Right ventricle myocardium (tissue), 1 donor: Measurements from ENCODE around the genes CLUL1 and MYL12B.

- PRO-cap, 2 experiments = no peak in any of the 2 experiments
These were observed 78.7 kb upstream of the THOC1 start for GRCh38 chr18:346268-347251.

DNA sequence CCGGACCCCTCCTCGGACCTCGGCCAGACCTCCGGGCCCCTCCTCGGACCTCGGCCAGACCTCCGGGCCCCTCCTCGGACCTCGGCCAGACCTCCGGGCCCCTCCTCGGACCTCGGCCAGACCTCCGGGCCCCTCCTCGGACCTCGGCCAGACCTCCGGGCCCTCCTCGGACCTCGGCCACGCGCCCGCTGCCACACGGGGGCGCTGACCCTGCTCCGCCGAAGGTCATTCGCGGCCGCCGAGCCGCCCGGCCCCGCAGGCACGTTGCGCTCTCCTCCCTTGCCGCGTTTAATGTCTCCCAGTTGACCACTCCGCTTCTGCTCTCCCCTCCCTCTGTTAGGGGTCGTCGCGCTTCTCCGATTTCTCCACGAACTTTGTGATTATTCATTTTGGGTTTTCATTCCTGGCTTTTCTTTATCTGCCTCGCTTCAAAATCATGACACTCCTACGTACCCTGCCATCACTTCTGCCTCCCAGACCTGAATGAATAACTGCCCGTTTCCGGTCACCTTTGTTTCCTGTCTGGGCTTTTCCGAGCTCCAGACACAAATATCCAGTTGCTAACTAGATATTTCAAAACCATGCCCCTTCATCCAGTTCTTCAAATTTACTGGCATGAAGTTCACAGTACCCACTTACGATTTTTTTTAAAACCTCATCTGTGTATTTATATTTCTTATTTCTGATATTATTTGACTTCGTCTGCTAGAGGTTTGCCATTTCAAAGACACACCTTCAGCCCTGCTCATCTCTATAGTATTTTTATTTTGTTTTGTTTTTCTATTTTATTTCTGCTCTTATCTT lies 14.8 kb upstream of the COLEC12 start:
- PRO-cap, 2 experiments = no peak in any of the 2 experiments

- PRO-cap, 2 experiments = peak in 1 of 2 experiments; most common minus-strand start chr18:596765 (in 1)
These were observed at the start of gene CLUL1 for GRCh38 chr18:596667-597565. CLUL1 (plus strand) TSS chr18:596988.

GRCh38 chr18:666044-666326 lies 8.5 kb downstream of the TYMS start:
- PRO-cap, 2 experiments = no peak in any of the 2 experiments

DNA sequence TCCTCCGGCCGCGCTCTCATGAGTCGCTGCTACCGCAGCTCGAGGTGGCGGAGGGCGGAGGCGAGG lies 92 bp downstream of the YES1 start:
- PRO-cap, 2 experiments = no peak in any of the 2 experiments

GRCh38 chr18:813435-813722 lies 1.3 kb upstream of the YES1 start:
- PRO-cap, 2 experiments = no peak in any of the 2 experiments

DNA sequence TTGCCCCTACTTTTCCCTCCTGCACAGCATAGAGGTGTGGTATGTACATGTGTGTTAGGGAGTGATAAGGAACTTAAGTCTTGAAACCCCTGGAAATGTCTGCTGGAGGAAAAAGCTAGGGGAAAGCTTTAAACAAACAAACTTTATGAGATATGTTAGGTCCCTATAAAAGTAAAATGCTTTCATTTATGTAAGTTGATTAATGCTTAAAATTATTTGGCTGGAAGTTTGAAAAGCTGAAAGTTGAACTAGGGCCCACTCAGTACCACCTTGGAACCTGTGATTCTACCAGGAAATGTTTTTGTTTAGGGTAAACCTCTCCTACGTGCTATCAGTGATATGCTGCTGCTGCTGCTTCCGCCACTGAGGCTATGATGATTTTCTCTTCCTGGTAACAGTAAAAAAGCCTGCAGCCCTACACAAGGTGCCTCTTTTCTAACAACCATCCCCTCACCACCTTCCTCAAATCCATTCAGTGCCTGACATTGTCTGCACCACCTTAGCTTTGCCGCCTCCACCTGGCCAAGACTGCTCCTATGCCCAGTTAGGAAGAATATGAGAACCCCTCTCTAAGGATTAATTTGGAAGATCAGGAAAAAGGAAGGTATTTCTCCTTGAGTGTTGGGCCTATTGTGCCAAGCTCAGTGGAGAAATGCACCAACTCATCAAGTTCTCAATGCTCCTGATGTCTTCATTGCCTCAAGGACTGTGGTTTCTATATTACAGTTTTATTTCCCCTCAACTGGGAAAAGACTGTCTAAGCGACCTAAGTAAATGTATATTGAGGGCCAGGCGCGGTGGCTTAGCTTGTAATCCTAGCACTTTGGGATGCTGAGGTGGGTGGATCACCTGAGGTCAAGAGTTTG lies 2.6 kb upstream of the YES1 start:
- PRO-cap, 2 experiments = no peak in any of the 2 experiments

DNA sequence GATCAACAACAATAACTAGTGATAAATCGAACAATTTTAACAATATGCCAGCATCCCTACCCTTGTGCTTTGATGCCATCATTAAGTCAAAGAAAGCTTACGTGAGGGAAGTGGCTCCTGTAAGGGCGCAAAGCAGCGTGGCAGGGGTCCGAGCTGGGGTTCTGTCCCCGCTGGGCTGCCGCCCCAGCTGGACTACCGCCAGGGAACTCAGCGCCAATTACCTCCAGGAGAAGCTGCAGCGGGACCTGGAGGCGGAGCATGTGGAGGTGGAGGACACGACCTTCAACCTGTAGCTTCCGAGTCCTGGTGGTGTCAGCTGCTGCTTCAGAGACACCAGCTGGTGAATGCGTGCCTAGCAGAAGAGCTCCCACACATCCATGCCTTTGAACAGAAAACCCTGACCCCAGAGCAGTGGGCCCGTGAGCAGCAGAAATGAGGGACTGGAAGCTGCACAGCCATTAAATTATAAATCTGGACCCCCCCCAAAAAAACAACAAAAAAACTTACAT lies 20.0 kb upstream of the YES1 start:
- PRO-cap, 2 experiments = no peak in any of the 2 experiments

GRCh38 chr18:2590294-2590748 lies 19.0 kb downstream of the NDC80 start:
- PRO-cap, 2 experiments = no peak in any of the 2 experiments

- PRO-cap, 2 experiments = no peak in any of the 2 experiments
These were observed 71.0 kb downstream of the SMCHD1 start for GRCh38 chr18:2726360-2727076.

DNA sequence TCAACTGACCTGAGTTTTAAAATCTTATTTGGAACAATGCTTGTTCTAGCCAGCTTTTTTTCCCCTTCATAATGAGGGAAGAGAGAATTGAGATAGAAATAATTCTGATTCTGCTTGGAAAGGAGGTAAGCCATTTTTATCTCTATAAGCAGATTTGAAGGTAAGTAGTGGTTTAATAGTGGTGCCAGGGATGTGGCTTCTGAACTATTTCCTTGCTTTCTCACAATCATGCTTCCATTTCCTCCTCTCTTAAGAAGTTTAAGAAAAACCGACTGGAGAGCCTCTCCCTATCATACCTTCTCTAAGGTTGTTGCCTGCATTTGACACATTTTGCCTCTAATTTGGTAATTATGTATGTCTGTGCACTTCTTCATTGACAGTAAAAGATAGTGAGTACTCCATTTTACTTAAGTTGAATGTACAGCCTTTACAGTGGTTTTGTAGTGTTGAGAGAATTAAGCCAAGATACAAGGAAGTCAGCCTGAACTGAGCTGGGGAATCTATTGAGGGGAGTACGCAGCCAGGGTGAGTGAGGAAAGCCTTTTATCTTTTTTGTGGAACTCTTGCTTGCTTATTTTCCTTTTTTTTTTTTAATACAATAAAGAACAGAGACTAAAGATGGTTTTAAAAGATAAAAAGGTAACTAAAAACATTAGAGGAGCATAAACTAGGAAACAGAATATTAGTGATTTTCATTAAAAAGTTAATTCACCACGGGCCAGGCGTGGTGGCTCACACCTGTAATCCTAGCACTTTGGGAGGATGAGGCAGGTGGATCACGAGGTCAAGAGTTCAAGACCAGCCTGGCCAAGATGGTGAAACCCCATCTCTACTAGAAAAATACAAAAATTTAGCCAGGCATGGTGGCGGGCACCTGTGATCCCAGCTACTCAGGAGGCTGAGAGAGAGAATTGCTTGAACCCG lies 78.8 kb downstream of the SMCHD1 start:
- PRO-cap, 2 experiments = no peak in any of the 2 experiments

GRCh38 chr18:2737323-2738003 lies 81.9 kb downstream of the SMCHD1 start:
- PRO-cap, 2 experiments = no peak in any of the 2 experiments

GRCh38 chr18:2781346-2782153 lies 65.3 kb upstream of the EMILIN2 start:
- PRO-cap, 2 experiments = no peak in any of the 2 experiments

- PRO-cap, 2 experiments = no peak in any of the 2 experiments
These were observed 32.5 kb downstream of the LPIN2 start for GRCh38 chr18:2980298-2981003.

- PRO-cap, 2 experiments = no peak in any of the 2 experiments
These were observed 28.0 kb downstream of the LPIN2 start for GRCh38 chr18:2984748-2985455.

- PRO-cap, 2 experiments = no peak in any of the 2 experiments
These were observed 102.2 kb downstream of the MYOM1 start for GRCh38 chr18:3117476-3118091.

DNA sequence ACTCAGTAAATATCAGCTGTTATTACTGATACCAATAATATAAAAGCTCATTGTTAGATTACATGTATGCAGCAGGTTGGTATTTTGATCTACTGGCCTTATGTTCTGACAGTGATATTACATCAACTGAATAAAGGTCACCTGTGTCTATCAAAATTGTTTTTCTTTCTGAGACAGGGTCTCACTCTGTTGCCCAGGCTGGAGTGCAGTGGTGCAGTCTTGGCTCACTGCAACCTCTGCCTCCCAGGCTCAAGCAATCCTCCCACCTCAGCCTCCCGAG lies 1.0 kb upstream of the MYOM1 start:
- PRO-cap, 2 experiments = no peak in any of the 2 experiments

- PRO-cap, 2 experiments = peak in 1 of 2 experiments; most common minus-strand start chr18:3248777 (in 1)
These were observed 1.1 kb downstream of the MYL12A start for GRCh38 chr18:3248572-3249182.

- PRO-cap, 2 experiments = peak in 2 of 2 experiments; most common minus-strand start chr18:3261818 (in 2)
These were observed 496 bp upstream of the MYL12B start for GRCh38 chr18:3261287-3261987.

- PRO-cap, 2 experiments = peak in 2 of 2 experiments; most common plus-strand start chr18:3262137 (in 1); most common minus-strand start chr18:3262369 (in 2)
These were observed at the start of gene MYL12B for GRCh38 chr18:3261988-3262900. MYL12B (plus strand) TSS chr18:3262133.